Metastatic Breast Carcinoma in the Ovary (tissue), 3 donors: ENCODE measurements around a stretch of chr2.

DNA sequence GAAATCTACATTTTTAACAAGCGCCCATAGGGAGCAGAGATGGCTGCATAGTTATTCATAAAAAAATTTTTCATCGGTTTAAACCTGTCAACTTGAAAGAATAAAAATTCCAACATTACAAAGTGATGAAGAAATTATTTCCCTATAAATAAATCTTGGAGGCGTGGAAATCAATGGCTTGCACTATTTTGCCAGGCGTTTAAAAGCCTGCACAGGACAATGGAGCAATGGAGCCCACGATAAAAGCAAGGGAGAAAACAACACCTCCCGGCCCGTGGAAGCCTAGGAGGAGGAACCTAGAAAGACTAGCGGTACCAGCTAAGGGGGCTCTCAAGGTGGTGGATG, 648 bp downstream of the KIDINS220 start:
- PRO-cap, 3 experiments, result peak in 1 of 3 experiments; most common plus-strand start position 214 of the sequence (in 1)

- PRO-cap, 3 experiments, result no peak in any of the 3 experiments
These were observed 25.6 kb downstream of the MBOAT2 start for GRCh38 chr2:8977692-8978453.

GRCh38 chr2:9103633-9104240, 100.3 kb upstream of the MBOAT2 start:
- PRO-cap, 3 experiments, result peak in 2 of 3 experiments; most common minus-strand start chr2:9103703 (in 2)

- PRO-cap, 3 experiments, result no peak in any of the 3 experiments
These were observed 38.5 kb upstream of the ASAP2 start for GRCh38 chr2:9168228-9168461.

GRCh38 chr2:9249230-9249832, 42.7 kb downstream of the ASAP2 start:
- PRO-cap, 3 experiments, result no peak in any of the 3 experiments

GRCh38 chr2:9328457-9329245, 94.7 kb downstream of the ITGB1BP1 start:
- PRO-cap, 3 experiments, result no peak in any of the 3 experiments

GRCh38 chr2:9355787-9356567, 67.4 kb downstream of the ITGB1BP1 start:
- PRO-cap, 3 experiments, result no peak in any of the 3 experiments

DNA sequence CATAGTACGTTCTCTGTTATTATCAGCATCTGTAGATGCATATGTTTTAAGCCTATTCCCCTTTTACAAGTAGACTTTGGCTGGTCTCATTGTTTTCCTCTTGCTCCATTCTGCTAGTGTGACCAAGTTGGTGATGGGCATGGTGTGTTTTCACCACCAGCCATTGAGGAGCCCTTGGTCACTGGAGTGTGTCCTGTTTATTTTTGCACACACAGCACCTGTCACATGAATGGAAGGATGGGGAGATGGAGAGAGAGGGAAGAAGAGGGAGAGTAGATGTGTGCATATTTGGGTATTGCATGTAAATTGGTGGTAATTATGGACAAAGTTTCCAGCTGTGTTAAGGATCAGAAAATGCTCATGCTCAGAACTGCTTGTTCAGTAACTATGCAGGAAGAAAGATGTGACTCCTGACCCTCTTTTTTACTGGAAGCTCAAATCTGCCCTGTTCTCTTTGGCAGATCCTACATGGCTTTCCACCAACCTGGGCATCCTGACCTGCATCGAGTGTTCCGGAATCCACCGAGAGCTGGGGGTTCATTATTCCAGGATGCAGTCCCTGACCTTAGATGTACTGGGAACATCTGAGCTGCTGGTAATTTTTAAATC, 64.9 kb downstream of the ITGB1BP1 start:
- PRO-cap, 3 experiments, result no peak in any of the 3 experiments

- PRO-cap, 3 experiments, result no peak in any of the 3 experiments
These were observed 48.7 kb downstream of the ITGB1BP1 start for GRCh38 chr2:9374473-9375105.

- PRO-cap, 3 experiments, result no peak in any of the 3 experiments
These were observed 42.4 kb downstream of the ITGB1BP1 start for GRCh38 chr2:9380513-9381766.

- PRO-cap, 3 experiments, result no peak in any of the 3 experiments
These were observed 18.8 kb downstream of the ITGB1BP1 start for GRCh38 chr2:9404256-9405232.

- PRO-cap, 3 experiments, result no peak in any of the 3 experiments
These were observed 9.1 kb downstream of the IAH1 start for GRCh38 chr2:9483365-9483855.

- PRO-cap, 3 experiments, result no peak in any of the 3 experiments
These were observed 21.0 kb downstream of the IAH1 start for GRCh38 chr2:9495192-9495884.

- PRO-cap, 3 experiments, result peak in 2 of 3 experiments; most common plus-strand start chr2:9631343 (in 1)
These were observed 427 bp upstream of the YWHAQ start for GRCh38 chr2:9631250-9631598.

- PRO-cap, 3 experiments, result no peak in any of the 3 experiments
These were observed 1.4 kb upstream of the YWHAQ start for GRCh38 chr2:9632288-9632567.

GRCh38 chr2:9644448-9644832, 13.6 kb upstream of the YWHAQ start:
- PRO-cap, 3 experiments, result peak in 1 of 3 experiments; most common minus-strand start chr2:9644693 (in 1)

GRCh38 chr2:9655372-9655883, 24.6 kb upstream of the YWHAQ start:
- PRO-cap, 3 experiments, result no peak in any of the 3 experiments

DNA sequence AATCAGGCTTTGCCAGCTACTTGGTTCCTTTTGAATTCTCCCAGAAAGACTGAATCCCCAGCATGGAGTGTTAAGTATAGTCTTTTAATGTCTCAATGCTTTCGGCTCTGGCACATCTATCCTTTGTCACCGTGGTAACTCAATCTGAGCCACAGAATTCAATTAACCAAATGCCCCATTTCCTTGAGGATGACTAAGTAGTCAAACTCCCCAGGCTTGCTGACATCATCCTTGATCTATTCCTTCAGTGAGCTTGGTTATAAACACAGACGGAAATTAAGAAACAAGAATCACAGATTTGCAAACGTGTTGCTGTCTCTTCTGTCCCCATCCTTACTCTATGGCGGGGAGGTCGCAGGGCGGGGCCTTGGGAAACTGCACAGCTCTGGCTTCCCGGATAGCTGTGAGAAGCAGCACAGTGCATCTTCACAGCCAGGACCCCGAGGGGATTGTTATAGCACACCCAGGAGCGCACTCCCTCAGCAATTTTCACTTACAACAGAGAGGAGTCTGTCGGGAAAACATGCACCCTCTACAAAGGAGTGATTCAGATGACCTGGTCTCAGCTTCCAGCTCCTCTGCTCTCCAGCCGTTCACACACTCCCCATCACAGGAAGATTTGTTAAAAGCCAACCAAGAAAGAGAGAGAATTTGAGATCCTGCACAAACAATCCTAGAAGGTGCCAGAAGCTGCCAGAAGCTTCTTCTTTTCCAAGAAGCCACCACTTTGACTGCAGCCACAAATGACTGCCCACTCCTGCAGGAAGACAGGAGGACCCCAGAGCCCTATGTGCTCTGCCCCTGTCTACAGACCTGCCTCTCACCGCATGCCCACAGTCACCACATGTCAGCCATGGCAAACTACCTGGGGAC, 44.8 kb upstream of the YWHAQ start:
- PRO-cap, 3 experiments, result no peak in any of the 3 experiments

DNA sequence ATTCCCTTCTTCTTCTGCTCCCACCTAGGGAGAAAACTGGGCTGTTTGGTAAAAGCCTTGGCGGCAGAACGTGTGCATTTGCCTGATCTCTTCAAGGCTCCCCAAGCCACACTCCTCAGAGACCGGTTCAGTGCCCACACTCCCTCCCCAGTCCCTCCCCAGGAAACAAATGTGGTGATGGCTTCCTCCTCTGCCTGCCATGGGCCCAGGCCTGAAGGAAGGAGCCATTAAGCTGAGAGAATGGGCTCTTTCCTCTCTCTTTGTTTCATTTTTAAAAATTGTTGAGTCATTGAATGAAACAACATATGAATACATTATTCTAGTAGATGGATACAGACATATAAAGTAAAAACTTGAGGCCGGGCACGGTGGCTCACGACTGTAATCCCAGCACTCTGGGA, 50.6 kb upstream of the YWHAQ start:
- PRO-cap, 3 experiments, result no peak in any of the 3 experiments

DNA sequence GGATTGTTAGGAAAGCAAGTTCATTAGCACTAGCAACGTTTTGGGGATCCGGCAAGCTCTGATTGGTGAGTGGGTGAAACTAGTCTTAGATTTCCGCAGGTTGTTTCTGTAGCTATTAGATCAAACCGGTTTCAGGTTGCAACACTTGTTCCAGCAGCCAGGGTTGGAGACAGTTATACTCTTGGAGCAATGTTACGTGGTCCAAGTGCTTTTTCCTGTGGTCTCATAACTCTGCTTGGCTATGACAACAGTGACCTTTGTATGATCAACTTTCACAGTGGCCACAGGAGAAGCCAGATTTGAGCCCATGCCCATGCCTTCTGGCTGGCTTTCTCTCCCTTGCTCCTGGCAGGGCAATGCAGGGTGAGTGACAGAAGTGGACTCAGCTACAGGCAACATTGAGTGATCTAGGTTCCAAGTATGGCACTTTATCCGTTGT, 84.5 kb upstream of the TAF1B start:
- PRO-cap, 3 experiments, result no peak in any of the 3 experiments